Left colon (tissue), 1 donor: ENCODE measurements around a stretch of chr10.

DNA sequence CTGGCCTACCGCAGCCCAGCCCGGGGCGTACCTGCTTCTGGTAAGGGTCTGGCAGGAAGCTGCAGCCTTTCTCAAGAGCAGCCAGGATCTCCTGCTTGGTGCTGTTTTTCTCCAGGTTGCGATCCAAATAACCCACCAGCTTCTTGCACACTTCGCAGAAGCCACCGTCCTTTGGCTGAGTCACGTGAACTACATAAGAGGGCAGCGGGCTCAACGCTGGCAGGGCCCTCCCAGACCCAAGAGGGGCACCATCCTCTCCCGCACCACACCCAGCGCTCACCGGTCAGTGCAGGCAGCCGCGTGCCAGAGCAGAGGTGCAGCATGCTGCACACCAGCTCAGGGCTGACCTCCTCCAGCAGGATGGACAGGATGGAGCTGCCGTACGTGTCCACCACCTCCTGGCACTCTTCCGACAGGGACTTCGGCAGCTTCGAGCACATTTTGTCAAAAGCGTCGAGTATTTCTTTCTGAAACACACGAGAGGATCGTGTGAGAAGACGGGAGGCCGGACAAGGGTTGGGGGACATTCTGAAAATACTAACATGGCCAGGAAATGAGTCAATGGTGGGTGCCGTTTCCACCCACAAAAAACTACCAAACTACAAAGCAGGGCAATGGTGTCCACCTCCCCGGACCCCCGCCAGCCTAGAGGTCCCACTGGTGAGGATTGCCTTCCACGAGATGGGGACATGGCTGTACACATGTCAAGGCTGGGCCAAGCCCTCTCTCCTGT is 31.5 kb downstream of the PSAP start:
- PRO-cap = no peak

- PRO-cap = no peak
These were observed 16.9 kb downstream of the PSAP start for GRCh38 chr10:71834231-71834569.

- PRO-cap = no peak
These were observed 2.1 kb downstream of the CHST3 start for GRCh38 chr10:71966173-71966856.

DNA sequence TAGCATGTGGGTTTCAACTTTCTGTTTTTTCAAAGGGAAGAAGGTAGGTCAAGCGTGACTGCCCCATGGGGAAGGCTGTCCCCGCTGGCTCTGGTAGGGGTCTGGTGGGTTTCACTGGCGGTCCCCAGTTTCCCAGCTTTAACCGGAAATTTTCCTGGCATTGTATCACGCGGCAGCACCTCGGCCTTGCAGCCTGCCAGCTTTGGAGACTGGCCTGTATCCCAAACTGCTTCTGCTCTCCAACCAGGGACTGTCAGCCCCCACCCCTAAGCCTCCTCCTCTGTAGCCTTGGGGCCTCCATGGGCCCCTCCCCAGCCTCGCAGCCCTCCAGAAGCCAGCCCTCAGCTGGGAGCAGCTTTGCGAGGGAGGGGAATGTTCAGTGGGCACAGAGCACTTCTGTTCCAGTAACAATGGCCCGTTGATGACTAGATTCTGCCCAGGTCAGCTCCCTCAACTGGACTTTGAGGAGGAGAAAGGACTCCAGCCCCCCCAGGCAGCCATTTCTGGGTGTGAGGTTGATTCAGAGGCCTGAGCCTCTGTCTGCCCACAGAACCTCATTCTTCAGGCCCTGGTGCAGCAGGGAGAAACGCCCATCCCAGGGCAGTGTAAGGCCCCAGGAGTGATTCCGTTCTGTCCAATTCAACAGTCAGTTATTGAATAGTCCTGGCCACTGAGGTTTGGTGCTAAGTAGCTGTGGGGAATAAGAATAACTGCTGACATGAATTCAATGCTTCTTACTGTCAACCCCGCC is 17.0 kb downstream of the CHST3 start:
- PRO-cap = no peak

DNA sequence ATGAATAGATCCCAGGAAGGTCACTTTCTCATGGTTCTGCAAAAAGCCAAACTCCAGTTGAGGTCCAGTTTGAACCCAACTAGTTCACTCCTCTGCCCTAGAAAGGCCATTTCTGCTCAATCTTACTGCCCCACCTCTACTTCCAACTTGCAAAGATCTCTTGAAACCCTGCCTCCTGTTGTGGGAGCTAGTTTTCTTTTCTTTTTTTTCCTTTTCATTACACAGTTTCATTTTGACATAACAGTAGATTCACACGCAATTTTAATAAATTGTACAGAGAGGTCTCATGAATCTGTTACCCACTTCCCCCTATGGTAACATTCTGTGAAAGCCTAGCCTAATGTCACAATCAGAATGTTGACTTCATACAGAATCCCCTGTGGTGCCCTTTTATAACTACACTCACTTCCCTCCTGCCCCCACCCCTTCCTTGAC is 21.3 kb downstream of the CHST3 start:
- PRO-cap = no peak

- PRO-cap = no peak
These were observed 11.4 kb downstream of the SPOCK2 start for GRCh38 chr10:72076878-72077422.

- PRO-cap = no peak
These were observed 2.8 kb upstream of the ANAPC16 start for GRCh38 chr10:72212952-72213501.

- PRO-cap = no peak
These were observed 19.9 kb upstream of the ASCC1 start for GRCh38 chr10:72235765-72236494.

DNA sequence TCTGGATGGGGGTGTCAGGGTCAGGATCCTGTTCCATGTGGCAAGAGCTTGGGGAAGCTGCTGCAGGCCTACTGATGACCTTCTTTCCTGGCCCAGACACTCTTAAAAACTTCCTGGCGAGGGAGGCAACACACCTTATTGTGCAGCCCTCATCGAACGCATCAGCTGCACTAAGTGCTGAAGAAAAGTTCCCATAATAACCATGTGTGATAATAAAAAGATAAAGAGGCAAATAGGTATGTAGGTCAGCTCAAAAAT is 13.7 kb upstream of the DDIT4 start:
- PRO-cap = no peak

- PRO-cap = unidirectional peak, plus-strand start at chr10:72292486
These were observed 18.6 kb downstream of the DDIT4 start for GRCh38 chr10:72292386-72292723.

DNA sequence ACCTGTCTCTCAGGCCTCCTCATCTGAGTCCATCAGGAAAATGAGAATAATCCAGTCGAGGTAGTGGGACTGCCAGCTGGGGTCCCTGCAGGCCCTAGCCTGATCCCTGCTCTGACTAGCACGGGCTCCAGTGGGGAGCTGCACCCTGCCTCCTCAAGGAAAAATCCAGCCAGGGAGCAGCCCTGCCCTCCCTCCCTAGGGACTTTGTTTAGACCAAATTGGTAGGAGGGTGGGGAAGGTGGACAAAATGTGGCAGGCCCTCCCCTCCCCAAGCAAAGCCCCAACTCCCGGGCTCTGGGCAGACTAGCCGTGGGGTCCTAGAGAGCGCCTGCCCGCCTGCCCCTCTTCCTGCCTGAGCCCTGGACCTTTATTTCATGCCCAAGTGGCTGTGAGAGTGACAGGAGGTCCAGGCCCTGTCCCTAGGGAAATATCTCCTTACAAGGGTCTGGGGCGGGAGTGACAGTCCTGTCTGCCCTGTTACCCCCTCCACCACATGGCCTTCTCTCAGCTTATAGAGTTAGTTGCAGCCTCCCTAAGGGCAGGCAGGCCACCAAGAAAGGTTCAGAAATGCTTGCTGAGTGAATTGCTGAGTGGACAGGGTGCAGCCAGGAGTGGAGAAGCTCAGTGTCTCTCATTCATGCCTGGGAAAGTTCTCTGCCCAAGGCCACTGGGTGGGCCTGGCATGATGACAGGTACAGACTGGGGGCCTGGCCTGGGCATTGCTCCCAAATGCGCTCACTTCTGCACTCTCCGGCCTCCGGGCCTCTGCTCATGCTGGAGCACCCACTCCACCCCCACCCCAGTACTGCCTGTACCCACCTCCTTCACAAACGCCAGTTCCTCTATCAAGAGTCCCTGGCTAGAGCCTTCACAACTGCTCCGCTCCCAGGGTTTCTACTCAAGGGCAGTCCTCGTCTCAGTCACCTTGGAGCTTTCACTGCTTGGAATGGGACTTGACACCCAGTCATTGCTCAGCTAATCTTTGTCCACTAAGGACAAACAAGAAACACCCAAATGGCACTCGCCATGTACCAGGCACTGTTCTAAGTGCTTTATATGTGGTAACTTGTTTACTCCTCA is 25.2 kb downstream of the DNAJB12 start:
- PRO-cap = no peak

- PRO-cap = no peak
These were observed 19.1 kb downstream of the DNAJB12 start for GRCh38 chr10:72335483-72336091.

DNA sequence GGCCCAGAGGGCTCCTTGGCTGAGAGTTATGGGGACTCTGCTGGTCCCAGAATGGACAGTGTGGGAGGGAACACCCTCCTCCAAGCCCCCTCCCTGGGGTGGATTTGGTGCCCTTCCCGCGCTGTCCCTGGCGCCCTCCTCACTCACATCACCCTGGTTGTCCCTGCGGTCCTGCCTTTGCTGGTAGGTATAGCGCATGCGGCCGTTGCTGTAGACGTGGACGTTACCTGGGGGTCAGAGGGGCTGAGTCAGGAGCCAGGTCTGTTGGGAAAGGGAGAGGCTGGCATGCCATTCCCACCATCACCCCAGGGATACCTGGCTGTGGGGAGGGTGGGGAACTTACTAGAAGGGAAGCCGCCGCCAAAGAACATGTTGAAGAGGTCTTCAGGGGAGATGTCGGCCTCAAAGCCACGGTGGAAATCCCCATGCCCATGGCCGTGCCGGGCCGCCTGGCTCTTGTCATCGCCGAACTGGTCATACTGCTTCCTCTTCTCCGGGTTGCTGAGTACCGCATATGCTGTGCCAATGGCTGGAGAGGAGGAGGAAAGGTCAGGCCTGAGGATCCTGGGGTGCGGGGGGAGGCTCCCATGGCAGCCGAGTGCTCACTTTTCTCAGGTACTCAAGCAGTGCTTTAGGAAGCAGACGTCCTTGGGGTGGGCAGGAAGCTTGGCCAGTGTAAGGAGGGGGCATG is 13.9 kb downstream of the DNAJB12 start:
- PRO-cap = no peak

- PRO-cap = no peak
These were observed 9.9 kb downstream of the DNAJB12 start for GRCh38 chr10:72344954-72345170.

GRCh38 chr10:72349151-72349810 is 5.4 kb downstream of the DNAJB12 start:
- PRO-cap = no peak

DNA sequence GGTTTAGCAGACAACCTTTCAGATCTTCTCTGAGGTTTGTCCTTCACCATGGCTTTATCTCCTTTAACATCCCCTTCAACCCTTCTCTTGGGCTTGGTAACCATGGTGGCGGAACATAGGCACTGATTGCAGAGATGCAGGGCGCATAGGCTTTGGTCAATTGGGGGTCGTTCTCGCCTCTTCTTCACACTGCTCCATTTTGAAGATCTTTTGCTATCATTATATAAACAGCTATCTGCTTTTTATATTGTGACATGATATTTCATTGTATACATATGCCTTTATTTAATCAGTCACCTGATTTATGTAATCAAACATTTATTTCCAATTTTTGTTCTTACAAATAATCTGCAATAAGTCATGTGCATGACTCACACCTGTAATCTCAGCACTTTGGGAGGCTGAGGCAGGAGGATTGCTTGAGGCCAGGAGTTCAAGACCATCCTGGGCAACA is 10.8 kb upstream of the MICU1 start:
- PRO-cap = no peak

DNA sequence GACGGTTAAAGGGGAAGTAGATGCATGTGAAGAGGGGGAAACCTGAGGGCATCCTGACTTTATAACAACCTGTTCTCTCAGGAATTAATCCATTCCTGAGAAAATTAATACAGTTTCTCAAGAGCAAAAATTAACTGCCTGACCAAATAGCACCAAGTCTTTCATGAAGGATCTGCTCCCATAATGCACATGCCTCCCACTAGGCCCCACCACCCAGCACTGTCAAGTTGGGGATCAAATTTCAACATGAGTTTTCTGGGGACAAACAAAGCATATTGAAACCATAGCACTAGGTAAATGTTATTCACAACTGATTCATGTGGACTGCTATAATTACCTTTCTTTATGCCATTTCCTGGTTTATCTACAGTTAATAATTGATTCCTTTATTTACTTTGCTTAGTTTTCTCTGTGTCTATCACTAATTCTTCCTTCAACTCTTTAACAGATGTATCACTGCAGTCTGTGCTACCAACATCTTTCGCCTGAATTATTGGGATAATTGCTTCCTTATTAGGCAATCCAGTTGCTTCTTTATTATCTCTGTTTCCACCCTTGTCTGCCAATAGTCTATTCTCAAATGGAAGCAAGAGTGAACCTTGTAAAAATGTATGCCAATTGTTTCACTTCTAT is 12.9 kb upstream of the MICU1 start:
- PRO-cap = no peak

GRCh38 chr10:72691855-72692065 is 183 bp upstream of the MCU start:
- PRO-cap = bidirectional peak, plus-strand start at chr10:72692147, minus-strand start at chr10:72691982

GRCh38 chr10:72953735-72954080 is 898 bp downstream of the PLA2G12B start:
- PRO-cap = unidirectional peak, plus-strand start at chr10:72953929

DNA sequence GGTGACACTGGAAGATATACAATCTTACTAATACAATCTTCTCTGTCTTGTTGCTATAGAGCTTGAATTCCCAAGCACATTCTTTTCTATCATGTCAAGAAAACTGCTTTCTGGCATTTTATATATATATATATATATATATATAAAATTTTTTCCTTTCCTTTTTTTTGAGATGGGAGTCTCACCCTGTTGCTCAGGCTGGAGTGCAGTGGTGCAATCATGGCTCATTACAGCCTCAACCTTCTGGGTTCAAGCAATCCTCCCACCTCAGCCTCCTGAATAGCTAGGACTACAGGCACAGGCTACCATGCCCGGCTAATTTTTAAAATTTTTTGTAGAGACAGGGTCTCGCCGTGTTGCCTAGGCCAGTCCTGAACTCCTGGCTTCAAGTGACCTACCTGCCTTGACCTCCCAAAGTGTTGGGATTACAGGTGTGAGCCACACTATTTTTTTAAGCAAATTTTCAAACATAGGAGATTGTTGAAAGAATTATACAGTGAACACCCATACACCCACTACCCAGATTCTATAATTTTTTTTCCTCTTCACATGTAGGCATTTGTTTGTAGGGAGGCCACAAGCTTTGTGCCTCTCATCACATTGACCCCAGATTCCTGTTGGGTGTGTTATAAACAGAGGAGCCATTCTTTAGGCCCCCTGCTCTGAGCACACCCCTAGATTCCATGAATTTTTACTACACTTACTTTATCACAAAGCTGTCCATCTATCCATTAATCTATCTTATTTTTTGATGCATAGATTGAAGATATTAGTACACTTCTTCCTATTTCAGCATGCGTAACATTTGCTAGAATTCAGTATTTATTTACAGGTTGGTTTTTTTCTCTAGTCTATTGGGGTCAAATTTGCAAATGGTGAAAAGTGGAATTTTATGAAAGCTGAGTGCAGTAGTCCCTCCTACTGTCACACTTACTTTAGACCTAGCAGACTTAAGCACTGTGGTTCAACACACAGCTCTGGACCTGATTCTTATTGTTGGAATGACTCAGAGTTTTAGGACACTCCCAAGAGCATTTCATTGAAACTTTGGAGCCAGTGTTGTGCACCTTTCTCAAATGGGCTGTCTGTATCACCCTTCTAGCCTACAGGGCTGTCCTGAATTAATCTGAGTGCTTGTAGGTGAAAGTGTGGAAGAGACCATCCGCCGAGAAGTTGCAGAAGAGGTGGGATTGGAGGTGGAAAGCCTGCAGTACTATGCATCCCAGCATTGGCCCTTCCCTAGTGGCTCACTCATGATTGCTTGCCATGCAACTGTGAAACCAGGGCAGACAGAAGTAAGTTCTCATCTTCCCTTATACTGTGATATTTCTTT is 15.7 kb downstream of the NUDT13 start:
- PRO-cap = no peak